ENCODE data around the gene BCL11A.

GRCh38 chr2:60301023-60301477 lies 252.4 kb downstream of the BCL11A start:
- PRO-cap: no peak

- PRO-cap: no peak
Observed at GRCh38 chr2:60391080-60391745, 162.2 kb downstream of the BCL11A start.

- PRO-cap: no peak
Observed at GRCh38 chr2:60478586-60479383, 74.7 kb downstream of the BCL11A start.

GRCh38 chr2:60516335-60516766 lies 37.1 kb downstream of the BCL11A start:
- PRO-cap: no peak

GRCh38 chr2:60553517-60554258 lies at the start of gene BCL11A:
BCL11A (minus strand) TSS chr2:60553654.
- PRO-cap: no peak

DNA sequence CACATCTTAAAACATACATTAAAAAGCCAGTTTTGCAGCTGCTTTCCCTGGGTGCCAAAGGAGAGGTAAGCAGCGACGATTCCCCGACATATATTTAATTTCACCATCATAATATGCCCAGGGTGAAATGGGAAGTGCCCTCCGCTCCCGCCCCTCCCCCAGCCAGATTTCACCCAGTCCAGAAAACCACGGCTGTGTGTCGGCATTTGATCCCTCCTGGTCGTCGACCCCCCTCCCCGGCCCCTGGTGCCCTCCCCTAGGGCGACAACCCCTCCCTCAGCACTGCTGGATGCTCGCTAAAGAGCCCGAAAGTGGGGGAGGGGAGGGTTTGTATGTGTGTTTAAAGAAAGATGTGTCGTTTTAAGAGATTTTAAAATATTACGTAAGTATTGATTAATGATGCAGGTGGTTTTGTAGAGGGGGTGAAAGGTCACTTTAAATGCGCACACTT lies 3.2 kb upstream of the BCL11A start:
- PRO-cap: no peak

GRCh38 chr2:60557055-60557577 lies 3.7 kb upstream of the BCL11A start:
- PRO-cap: no peak

GRCh38 chr2:60867741-60868363 lies 13.5 kb upstream of the REL start:
- PRO-cap: no peak

DNA sequence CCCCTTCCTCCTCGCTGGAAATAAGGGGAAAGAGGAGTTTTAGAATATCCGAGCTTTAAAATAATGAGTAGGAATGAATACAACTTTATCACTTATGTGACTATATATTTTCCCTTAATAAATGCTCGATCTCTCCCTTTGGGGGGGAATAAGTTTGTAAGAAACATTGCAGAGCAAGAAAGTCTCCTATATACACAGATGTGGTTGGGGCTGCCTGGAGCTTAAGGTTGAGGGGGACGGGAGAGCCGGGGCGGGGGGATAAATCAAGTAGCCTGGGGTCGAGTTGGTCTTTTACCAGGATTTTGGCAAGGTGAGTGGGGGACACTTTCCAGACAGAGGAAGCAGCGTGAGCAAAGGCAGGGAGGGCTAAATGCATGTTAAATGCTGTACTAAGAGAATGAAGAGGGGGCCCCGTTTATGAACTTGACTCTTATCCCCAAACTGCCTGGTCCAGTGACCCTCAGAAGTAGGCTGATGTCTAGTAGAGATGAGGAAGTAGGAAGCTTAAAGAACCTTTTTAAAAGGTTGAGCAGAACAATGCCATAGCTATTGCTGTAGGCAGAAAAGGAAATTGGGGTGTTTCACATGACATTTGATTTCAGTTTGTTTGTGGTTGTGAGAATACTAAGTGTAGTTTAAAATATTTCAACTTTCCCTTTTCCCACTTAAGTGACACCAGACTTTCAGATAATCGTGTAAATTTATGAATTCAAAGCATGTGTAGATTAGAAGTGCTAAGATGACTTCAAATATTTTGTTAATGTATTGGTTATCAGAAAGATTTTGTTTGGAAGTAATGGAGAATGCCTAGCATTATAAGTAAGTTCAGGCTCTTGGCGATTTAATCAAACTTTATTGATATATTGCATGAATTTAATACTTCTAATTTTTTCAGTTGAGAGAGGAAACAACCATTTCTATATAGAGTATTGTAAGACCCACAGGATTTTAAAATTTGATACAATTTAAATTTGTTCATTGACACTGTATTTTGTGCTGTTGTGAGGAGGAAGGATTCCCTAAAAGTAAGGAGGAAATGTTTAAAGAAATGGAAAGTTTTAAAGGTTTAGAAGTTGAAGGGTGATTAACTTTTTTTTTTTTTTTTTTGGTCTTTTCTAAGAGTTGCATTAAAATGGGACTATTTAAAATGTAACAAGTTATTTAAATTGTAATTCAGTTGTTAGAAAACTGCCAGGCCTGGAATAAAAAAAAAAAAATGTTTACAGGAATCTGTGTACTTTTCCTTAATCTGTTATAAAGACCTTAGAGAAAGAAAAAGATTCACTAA lies 1.8 kb downstream of the REL start:
- PRO-cap: no peak

GRCh38 chr2:60885455-60886119 lies 4.2 kb downstream of the REL start:
- PRO-cap: no peak

DNA sequence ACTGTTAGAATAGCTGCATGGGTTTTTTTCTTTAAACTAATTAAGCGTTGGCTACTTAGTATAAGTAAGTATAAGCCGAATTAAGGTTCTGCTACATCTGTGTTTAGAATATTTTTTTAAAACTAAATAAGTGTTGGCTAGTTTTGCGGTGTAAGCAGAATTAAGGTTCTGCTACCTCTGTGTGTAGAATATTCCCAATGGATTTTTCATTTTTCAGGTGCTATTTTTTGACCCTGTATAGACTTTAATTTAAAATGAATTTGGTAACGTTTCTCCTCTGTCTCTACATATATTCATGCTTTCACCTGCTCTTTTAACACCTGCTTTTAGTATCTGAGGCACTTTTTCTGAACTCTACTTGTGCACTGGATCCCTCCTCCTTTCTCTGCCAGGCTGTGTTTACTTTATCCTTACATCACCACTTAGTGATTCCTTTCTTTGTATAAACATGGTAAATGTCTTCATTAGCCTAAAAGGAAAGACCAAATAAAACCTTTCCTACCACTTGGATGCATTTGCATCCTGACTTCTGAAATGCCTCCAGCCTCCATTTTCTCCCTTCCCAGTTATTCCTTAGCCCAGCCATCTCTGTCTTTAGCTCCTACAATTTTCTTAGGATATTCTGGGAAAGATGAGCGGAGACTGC lies 44.5 kb downstream of the REL start:
- PRO-cap: no peak

GRCh38 chr2:60931715-60932165 lies 50.4 kb downstream of the REL start:
- PRO-cap: no peak

DNA sequence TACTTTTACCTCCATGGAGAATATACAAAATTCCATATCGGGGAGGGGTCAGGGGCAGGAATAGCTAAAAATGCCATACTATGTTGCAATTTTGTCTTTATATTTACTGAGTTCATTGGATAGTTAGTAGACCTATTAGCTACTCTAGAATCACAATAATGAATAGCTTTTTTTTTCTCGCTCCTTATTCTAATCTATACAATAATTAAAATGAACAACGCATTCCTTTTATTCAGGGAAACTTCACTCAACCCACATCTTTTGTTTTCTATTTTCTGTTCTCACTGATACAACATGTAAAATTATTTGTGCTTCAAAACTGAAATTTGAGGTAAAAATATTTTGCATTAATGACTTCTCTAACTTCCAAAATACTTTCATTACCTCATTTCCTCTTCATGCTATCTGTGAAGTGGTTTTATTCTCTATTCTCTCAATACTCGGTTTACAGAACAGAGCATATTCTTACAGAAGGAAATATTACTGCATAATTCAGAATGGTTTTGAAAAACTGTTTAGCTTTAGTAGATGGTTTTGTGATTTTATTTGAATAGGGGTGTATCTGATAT lies 51.2 kb upstream of the PEX13 start:
- PRO-cap: no peak

GRCh38 chr2:61185425-61186702 lies 23.9 kb downstream of the C2orf74 start:
- PRO-cap: no peak

- PRO-cap: no peak
Observed at GRCh38 chr2:61348623-61349062, 122.2 kb downstream of the USP34 start.

DNA sequence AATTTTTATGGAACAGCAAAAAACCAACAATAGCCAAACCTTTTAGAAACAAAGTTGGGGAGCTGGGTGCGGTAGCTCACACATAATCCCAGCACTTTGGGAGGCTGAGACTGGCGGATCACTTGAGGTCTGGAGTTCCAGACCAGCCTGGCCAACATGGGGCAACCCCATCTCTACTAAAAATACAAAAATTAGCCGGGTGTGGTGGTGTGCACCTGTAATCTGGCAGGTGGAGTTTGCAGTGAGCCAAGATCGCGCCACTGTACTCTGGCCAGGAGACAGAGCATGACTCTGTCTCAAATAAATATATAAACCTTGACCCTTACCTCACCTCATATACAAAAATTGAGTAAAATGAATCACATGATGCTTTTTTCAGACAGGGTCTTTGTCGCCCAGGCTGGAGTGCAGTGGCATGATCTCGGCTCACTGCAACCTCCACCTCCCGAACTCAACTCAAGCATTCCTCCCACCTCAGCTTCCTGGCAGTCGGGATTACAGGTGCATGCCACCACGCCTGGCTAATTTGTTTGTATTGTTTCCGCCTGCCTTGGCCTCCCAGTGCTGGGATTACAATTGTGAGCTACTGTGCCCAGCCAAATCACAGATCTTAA lies 25.3 kb downstream of the XPO1 start:
- PRO-cap: no peak

GRCh38 chr2:61660293-61660984 lies 122.3 kb upstream of the XPO1 start:
- PRO-cap: no peak

DNA sequence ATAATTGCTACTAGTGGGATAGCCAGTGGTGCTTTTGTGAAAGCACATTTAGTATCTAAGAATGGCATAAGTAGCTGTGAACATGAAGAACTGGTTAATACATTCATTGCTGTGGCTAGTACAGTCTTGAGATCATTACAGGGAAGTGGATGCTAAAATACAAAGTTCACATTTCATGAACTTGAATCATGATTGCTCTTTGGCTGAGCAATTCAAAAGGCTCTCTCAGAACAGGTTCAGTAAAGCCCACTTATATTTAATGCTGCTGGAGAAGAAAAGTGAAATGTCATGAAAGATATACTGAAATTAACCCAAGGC lies 132.3 kb upstream of the XPO1 start:
- PRO-cap: no peak

DNA sequence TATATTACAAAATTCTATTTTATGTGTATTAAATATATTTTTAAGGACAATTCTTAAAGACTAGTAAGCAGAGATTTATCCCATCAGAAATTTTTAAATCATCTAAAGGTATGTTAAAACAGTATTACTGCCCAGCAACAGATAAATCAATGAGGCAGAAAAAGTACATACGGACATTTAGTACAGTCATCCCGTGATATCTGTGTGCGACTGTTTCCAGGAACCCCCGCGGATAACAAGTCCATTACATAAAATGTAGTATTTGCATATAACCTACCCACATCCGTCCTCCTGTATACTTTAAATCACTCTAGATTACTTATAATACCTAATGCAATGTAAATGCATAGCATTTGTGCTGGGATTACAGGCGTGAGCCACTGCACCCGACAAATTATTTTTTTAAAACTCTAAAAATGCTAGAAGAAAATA lies 91.7 kb downstream of the FAM161A start:
- PRO-cap: no peak

GRCh38 chr2:61770685-61771221 lies 83.1 kb downstream of the FAM161A start:
- PRO-cap: no peak